Hepatocyte (in vitro differentiated cells and primary cell): ENCODE measurements around a stretch of chr12.

DNA sequence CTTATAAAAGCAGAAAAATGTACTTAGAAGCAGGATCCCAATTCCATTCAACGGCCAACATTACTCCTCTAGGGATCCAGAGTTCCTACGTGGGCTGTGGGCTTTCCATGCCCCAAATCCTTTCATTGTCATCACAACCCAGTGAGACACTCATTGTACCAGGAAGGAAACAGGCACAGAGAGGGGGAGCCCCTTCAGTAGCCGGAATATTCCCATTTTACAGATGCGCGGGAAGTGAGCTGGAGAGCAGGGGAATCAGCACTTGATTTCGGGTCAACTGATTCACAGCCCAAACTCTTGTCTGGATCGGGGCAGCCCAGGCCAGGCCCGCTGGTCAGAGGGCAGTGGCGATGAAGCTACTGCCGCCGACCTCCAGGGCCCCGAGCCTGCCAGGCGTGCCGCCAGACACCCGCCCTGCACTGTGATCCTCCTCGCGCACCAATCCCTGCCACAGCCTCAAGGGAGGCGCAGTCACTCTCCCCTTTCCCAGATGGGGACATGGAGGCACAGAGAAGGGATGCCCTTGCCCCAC is 9.0 kb downstream of the DHX37 start:
- RAMPAGE, long total RNA: no peak
- RRBS: no CpG with 5 or more reads among the region's 18 CpGs

GRCh38 chr12:126583251-126583681 is 1397.1 kb downstream of the TMEM132B start:
- RAMPAGE, long total RNA: no peak
- RRBS: no CpG with 5 or more reads among the region's 16 CpGs

DNA sequence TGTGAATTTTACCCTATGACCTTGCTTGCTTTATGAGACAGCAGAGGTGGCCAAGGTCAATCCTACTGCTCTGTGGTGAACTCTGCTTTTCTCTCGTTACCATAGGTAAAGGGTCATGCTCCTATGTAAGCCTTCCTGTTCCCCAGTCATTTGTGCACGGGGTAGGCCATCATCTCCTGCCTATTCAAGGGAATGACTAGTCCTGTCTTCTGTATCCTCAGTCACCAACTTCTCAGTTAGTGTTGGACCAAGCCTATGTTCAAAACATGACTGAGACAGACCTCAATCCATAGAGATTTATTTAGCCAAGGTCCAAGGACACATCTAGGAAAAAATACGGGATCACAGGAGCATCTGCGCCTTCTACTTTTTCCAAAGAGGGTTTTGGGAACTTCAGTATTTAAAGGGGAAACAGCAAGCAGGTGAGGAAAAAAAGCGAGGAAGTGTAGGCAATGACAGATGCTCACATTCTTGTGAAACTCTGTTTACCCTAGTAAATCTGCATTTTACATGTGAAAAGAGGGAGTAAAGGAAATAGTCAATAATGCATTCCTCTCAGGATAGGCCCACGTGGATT is 1119.5 kb upstream of the TMEM132C start:
- RAMPAGE, long total RNA: no peak
- RRBS: no CpG with 5 or more reads among the region's 6 CpGs

DNA sequence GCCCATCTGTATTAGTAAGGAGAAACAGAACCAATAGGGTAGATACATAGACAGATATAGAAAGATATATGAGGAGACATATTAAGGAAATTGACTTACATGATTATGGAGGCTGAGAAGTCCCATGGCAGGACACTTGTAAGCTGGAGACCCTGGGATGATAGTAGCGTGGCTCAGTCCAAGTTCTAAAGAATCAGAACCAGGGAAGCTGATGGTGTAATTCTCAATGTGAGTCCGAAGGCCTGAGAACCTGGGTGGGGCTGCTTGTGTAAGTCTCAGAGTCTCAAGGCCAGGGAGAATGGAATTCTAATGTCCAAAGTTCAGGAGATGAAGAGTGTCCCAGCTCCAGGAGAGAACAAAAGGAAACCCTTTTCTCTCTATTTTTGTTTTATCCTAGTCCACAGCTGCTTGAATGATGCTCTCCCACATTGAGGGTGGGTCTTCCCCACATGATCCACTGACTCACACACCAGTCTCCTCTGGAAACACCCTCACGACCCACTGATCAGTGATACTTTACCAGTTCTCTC is 1061.3 kb upstream of the TMEM132C start:
- RAMPAGE, long total RNA: start-site peak on the minus strand centred at position 227 of the sequence, 72 bp wide, 83 and 27 reads in 2 replicates
- RRBS: no CpG with 5 or more reads among the region's 3 CpGs

GRCh38 chr12:127640120-127640517 is 626.9 kb upstream of the TMEM132C start:
- RAMPAGE, long total RNA: no peak
- RRBS: no CpG with 5 or more reads among the region's 2 CpGs

- RAMPAGE, long total RNA: no peak
- RRBS: no CpG with 5 or more reads among the region's 3 CpGs
These were observed 191.1 kb upstream of the TMEM132C start for GRCh38 chr12:128075871-128076188.

GRCh38 chr12:128076189-128076767 is 190.7 kb upstream of the TMEM132C start:
- RAMPAGE, long total RNA: no peak
- RRBS: no CpG with 5 or more reads among the region's 6 CpGs

DNA sequence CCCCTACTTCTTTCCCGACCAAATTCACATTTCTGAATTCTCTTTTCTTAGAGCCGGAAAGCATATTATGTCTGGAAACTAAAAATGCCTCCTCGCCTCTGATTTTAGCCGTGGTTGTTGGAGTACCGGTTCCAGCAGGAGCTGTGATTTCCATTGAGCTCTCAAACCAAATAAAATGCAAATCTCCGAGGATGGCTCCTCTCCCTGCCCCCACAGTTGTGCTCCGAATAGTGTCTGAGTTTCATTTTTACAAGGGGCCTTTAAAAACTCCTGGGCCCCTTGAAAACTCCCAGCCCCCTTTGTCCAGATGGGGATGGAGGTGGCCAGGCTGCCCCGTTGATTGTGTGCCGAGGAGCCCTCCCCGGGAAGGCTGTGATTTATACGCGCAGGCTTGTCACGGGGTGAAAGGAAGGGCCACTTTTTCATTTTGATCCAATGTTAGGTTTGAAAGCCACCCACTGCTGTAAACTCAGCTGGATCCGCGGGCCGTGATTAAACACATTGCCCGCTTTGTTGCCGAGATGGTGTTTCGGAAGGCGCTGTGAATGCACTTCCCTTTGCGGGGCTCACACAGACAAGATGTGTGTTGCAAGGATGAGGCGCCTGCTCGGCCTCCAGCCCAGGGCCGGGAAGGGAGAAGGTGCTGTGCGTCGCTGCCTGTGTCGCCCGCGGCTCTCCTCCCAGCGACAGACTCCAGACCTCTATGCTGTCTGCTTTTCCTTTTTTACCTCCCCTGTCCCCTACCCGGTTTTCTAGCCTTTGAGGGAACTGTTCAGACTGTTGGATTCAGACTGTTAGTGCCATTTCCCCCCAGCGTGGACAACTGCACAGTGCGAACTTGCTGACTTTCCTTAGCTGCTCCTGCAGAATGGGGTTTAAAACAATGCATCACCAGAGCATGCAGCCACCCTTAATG is 98.8 kb downstream of the TMEM132C start:
- RAMPAGE, long total RNA: no peak
- RRBS: 20% methylated on average over 7 of the region's 33 CpGs

DNA sequence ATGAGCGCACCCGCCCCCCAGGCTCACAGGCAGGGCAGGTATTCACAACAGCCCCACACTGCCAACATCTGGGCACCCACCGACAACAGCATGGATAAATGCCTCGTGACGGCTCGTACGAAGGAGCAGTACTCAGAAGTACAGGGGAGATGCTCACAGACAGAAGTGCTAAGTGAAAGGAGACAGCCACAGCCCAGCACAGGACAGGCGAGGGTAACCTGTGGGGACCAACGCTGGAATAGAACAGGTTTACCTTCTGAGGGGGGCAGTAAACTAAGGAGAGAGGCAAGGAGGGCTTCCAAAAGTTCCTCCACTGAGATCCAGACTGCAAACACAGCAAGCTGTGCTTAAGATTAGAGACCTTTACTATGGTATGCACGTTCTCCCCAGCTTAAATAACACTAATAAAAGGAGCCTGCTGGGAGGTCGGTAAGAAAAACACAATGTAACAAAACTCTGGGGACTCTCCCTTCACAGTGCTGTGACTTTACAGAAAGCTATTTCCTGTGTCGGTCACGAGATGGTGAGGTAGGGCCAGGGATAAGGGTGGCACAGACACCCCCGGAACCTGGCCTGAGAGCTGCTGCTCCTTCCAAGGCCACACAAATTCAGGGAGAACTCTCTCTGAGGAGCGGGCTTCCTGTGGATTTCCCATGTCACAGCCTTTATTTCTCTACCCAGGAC is 26.5 kb downstream of the SLC15A4 start:
- RAMPAGE, long total RNA: no peak
- RRBS: no CpG with 5 or more reads among the region's 15 CpGs

- RAMPAGE, long total RNA: no peak
- RRBS: no CpG with 5 or more reads among the region's 12 CpGs
These were observed 256.2 kb downstream of the GLT1D1 start for GRCh38 chr12:129109466-129109852.

GRCh38 chr12:130044664-130045549 is 117.4 kb upstream of the FZD10 start:
- RAMPAGE, long total RNA: no peak
- RRBS: no CpG with 5 or more reads among the region's 28 CpGs

DNA sequence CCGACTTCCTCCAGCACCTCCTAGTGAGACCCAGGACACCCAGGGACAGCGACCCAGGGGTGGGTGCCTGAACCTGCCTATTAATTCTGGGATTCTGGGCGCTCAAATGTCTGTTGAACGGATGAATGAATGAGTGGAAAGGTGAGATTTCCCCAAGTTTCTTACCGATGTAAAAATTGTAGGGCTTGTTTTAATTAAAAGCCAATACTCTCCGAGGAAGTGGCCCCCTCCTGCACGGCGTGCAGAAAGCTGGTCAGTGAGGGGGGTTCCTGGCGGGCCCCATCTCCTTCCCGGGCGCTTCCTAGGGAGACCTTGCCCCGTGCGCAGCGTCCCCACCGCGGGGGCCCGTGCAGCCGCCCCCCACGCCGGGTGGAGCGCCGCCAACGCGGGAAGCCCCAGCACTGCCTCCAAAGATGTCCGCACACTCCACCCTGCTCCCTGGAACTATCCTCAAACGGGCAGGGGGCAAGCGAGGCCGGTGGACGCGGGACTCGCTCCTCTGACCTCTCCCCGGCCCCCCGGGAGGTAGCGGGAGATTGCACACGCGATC is 1.7 kb upstream of the FZD10 start:
- RAMPAGE, long total RNA: no peak
- RRBS: 3% methylated on average over 18 of the region's 36 CpGs

DNA sequence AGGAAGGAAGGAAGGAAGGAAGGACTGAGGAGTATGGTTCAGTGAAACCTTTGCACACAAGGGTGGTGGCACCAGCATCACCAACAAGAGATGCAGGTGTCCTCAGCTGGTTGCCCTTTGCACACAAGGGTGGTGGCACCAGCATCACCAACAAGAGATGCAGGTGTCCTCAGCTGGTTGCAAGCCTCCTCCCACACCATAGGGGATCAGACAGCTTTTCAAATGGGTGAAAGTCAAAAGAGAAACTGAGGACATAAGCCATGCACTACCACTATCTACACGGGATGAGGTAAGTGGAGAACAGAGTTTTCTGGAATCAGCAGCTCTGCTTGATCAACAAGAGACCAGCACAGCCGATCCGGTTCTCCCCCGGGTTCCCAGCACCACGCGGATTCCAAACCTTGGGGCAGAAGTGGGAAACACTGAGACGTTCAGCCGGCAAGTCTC is 2.8 kb downstream of the RIMBP2 start:
- RAMPAGE, long total RNA: no peak
- RRBS: 25% methylated on average over 5 of the region's 8 CpGs

DNA sequence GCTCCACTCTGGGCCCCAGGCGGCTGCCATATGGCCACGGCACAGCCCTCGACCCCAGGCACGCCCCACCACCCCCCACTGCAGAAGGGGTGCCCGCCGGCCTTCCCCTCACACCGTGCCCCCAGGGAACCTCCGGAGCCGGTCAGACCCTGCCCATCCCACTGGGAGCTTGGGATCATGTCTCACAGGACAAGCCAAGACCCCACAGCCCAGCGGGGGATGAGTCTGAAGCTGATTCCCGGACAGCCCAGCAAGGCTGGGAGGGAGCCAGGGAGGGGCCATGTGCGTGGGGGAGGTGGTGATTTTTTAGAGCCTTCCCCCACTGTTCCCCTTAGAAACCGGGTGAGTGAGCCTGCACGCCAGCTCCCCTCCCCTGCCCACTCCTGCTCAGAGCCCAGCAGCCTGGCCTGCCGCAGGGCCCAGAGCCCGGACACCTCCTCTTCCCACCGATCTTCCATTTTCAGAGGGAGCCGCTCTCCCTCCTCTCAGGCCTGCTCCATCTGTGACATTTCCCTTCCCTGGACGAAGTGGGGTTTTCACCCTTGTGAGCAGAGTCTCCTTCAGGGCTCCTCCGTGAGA is 1.4 kb downstream of the RIMBP2 start:
- RAMPAGE, long total RNA: no peak
- RRBS: 4% methylated on average over 7 of the region's 20 CpGs

GRCh38 chr12:130715317-130715947 is 667 bp downstream of the RIMBP2 start:
- RAMPAGE, long total RNA: no peak
- RRBS: 3% methylated on average over 21 of the region's 34 CpGs

DNA sequence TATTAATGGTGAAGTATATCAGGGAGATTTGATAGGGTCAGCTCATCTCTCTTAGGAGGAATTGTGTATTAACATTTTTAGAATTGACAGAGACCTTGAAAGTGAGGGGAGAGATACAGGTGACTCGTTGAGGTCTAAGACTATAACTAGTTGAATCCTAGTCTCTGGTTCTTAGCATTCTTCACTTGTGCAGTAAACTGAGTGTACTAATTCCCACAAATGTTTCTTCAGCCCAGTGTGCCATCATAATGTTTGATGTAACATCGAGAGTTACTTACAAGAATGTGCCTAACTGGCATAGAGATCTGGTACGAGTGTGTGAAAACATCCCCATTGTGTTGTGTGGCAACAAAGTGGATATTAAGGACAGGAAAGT is 2.4 kb downstream of the RAN start:
- RAMPAGE, long total RNA: no peak
- RRBS: no CpG with 5 or more reads among the region's 3 CpGs

- RAMPAGE, long total RNA: no peak
- RRBS: no CpG with 5 or more reads among the region's 15 CpGs
These were observed 780 bp downstream of the ADGRD1 start for GRCh38 chr12:130954355-130955018.

DNA sequence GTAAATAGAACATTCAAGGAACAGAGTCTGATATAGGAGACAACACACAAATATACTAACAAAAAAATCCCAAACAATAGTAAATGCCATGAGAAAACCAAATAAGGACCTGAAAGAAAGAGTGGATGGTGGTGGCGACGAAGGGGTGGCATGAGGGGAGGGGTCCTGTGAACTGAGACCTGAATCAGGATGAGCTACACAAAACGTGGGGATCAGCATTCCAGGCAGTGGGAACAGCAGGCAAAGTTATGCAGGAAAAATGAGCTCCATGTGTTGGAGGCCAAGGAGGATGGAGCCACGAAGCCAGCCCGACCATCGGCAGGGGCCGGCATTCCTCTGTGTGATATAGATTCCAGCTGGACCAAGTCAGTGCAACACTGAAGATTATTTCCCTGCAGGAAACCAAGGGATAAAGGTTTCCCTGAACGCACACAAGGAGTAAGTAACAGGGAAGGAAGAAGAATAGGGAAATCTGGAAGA is 7.1 kb downstream of the ADGRD1 start:
- RAMPAGE, long total RNA: no peak
- RRBS: no CpG with 5 or more reads among the region's 8 CpGs

GRCh38 chr12:130978724-130979157 is 25.0 kb downstream of the ADGRD1 start:
- RAMPAGE, long total RNA: no peak
- RRBS: no CpG with 5 or more reads among the region's 11 CpGs

GRCh38 chr12:131002992-131003501 is 49.3 kb downstream of the ADGRD1 start:
- RAMPAGE, long total RNA: no peak
- RRBS: no CpG with 5 or more reads among the region's 17 CpGs